A172 (cell line): ENCODE measurements around a stretch of chr10.

- RAMPAGE, long total RNA, result no peak
These were observed 34.0 kb upstream of the ARHGAP12 start for GRCh38 chr10:31962465-31963214.

DNA sequence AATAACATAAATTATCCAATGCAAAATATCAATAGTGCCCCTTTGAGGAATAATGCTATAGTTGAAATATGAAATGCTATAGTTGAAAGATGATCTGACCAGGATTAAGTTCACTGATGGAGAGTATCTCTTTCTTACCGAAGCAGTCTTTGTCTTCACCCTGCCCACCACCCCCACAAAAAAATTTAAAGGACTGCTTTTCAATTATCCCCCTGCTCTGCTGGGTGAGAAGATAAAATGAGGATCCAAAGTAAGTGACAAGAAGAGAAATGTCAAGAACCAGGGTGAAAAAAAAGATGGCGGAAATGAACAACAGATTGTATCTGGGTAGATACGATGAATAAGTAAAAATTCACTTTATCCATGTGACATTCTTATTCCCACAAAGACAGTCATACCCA, 24.0 kb downstream of the KIF5B start:
- RAMPAGE, long total RNA, result no peak

DNA sequence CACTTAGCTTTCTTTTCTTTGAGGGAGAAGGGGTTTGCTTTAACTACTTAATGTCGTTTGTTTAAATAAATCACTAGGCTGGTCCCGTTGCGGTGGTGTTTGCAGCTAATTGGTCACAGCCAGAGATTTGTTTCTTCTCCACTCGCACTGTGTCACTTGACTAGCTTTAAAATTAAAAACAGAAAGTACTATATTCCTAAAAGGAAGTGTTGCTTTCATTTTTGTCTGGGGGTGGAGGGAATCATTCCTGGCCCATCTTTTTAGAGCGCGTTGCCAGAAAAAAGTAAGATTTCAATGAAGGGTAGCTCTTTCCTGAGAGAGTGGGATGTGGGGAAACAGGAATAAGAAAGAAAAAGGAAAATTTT, 427 bp upstream of the KIF5B start:
- RAMPAGE, long total RNA, result no peak

DNA sequence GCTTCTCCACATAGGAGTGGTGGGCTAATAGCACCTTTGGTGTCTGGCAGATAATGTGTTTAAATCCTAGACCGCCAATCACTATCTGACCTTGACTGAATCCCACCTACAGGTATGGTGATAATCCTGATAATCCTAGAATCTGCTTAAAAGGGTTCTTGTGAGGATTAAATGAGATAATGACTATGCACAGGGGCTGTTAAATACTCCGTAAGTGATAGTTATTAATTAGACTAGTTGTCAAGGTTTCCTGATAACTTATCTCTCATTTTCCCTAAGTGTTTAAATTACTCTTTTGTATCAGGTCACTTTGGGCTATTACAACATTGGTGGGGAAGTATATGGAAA, 81.1 kb downstream of the EPC1 start:
- RAMPAGE, long total RNA, result no peak

- RAMPAGE, long total RNA, result no peak
These were observed 10.0 kb upstream of the EPC1 start for GRCh38 chr10:32356930-32357374.

GRCh38 chr10:32459308-32459558, 13.3 kb downstream of the CCDC7 start:
- RAMPAGE, long total RNA, result no peak

DNA sequence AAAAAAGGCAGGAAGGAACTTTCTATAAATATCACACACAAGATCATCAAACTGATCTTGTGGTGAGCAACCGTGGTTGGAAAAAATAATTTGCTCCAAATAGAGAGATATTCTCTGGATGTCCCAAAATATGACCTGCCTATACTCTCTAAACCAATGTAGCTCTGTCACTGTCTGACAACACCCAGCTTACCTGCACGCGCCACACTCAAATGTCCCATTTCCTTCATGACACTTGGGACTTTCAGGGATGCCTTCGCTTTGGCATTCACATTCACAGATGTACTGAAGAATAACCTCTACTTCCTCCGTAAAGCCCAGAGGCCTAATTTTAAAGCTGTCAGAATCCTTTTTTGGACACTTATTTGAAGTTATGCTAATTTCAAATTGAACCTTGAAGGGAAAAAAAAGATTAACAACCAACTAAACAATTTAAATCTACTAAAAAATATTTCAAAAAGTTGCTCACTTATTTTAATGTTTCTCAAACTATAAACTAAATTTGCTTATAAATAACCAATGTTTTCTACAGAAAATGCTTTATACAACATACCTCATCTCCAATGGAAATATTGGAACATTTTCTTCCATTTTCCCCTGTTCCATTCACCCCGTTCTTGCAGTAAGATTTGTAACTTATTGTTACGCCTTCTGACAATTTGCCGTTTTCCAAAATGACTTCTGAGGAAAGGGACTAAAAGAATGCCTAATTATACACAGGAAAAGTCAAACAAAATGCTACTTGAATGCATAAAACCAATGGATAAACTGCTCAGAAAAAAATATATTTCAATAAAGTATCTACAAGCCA, 38.1 kb downstream of the ITGB1 start:
- RAMPAGE, long total RNA, result no peak

GRCh38 chr10:32983120-32983993, 25.3 kb upstream of the ITGB1 start:
- RAMPAGE, long total RNA, result no peak

- RAMPAGE, long total RNA, result no peak
These were observed 27.5 kb upstream of the ITGB1 start for GRCh38 chr10:32985517-32986005.

DNA sequence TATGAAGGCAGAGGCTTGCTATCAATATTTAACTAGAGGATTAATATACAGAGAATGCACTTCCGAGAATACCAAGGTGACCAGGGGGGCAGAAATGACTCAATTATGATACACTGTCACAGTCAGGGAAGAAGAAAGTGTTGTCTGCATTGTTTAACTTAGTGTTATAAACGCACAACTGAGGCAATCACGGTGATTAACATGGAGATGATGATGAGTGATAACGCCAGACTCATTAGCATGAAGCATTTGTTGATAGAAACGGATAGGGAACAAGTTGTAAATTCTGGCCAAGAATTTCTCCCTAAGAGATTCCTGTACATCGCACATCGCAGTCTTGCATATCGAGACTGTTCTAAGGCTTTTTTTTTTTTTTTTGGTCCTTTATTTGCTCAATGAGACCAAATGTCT, 178.2 kb downstream of the NRP1 start:
- RAMPAGE, long total RNA, result no peak

- RAMPAGE, long total RNA, result no peak
These were observed 85.8 kb downstream of the NRP1 start for GRCh38 chr10:33248598-33249149.

DNA sequence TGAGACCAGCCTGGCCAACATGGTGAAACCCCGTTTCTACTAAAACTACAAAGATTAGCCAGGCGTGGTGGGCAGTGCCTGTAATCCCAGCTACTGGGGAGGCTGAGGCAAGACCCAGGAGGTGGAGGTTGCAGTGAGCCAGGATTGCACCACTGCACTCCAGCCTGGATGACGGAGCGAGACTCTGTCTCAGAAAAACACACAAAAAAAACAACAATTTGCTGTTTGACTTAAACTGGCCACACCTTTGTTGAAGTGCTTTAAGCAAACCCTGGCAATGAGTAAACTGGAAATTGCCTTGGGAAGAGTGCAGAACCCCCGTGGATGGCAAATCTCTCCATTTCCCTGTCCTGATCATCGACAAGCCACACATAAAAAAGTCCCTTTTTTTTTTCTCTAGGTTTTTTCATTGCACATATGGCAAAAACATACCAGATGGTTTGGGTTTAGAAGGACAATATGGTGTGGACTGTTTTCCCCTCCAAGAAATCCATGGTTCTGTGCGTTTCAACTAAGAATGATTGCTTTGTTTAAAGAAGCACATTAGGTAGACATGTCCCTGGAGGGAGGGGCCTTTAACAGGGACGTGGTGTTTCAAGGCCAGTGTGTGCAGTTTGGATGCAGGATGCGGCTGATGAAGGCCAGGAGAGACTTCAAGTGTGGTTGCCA, 76.9 kb downstream of the NRP1 start:
- RAMPAGE, long total RNA, result no peak

DNA sequence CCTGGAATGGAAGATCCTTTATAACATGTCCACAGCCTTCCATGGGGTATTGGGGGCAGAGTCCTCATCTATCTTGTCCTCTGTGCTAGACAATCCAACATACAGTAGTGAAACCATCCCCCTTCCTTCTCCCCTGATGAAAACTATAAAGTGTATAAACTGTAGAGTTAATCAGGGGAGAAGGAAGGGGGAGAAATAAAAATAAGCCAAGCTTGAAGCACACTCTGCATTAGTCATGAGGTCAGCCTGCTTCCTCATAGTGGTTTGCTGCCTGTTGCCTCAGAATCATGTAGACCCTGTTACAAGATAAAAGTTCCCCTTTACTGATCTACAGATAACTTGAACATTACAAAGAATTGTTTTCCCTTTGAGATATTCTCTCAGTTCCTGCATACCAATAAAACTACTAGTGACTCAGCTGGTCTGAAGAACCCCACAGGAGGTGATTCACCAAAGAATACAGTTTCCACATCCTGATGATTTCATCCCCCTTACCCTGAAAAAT, 31.3 kb upstream of the NRP1 start:
- RAMPAGE, long total RNA, result no peak

- RAMPAGE, long total RNA, result no peak
These were observed 620.9 kb downstream of the PARD3 start for GRCh38 chr10:34194143-34194629.

GRCh38 chr10:34382377-34382955, 432.6 kb downstream of the PARD3 start:
- RAMPAGE, long total RNA, result no peak

- RAMPAGE, long total RNA, result no peak
These were observed 104.8 kb downstream of the PARD3 start for GRCh38 chr10:34710194-34710814.

DNA sequence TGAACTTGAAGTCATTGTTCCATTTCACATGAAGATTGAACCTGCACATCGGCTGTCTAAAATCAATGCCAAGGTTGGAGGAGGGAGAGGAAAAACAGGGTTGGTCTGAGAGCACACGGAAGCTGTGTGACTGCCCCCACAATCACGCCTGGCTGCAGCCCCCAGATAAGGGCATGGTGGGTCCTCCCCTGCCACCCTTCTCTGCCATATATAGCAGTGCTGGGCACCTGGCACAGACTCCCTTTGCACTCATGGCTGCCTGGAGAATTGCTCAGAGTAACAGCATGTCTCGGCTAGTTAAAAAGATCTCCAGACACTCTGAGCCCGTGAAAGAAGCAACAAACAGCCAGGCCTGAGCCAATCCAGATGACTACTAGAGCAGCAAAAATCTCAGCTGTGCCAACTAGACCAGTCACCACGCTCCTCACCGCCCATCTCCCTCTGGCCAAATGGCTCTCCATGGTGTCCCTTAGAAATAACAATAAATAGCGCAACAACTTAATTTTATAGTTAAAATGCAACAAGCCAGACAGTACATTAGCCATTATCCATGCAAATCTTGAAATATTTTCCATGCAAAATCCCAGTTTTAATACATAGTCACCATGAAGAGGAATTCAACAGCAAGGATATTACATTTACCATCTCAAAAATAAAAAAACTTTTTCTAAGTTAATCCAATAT, 71.3 kb downstream of the PARD3 start:
- RAMPAGE, long total RNA, result no peak

- RAMPAGE, long total RNA, result no peak
These were observed 54.6 kb downstream of the PARD3 start for GRCh38 chr10:34760346-34760963.

- RAMPAGE, long total RNA, result no peak
These were observed 91.0 kb upstream of the PARD3 start for GRCh38 chr10:34905969-34906568.

DNA sequence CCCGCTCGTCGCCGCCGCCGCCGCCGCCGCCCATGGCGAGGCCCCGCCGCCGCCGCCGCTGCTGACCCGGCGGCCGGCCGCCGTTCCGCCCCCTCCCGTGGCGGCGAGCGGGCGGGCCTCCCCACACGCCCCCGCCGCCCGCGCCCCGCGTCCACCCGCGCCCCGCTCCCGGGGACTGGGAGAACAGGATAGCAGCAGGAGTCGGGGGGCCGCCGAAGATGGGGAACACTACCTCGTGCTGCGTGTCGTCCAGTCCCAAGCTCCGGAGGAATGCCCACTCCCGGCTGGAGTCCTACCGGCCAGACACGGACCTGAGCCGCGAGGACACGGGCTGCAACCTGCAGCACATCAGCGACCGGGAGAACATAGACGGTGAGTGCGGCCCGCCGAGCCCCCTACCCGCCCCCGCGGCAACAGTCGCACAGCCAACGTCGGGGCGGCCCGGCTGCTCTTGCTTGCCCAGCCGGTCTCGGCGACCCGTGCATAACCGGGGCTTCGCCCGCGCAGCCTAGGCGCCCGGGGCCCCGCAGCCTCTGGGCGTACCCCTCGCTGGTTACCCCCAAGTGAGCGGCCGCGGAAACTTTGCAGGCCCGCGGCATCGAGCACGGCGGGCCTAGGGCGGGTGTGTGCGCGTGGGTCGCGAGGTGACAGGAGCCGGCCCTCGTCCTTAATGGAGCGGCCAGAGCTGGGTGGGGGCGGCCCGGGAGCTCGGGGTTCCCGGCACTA, 690 bp downstream of the CCNY start:
- RAMPAGE, long total RNA, result start-site peak on the plus strand centred at position 160 of the sequence, 53 bp wide, 32 and 28 reads in 2 replicates